Prostate gland (tissue), 2 donors: ENCODE measurements around a stretch of chr6.

GRCh38 chr6:6725176-6725613, 136.7 kb downstream of the LY86 start:
- PRO-cap, result no peak
- RAMPAGE, long total RNA, 2 experiments, result no peak in any of the 2 experiments

- PRO-cap, result no peak
- RAMPAGE, long total RNA, 2 experiments, result no peak in any of the 2 experiments
Measured at GRCh38 chr6:6751897-6752518, 163.5 kb downstream of the LY86 start.

DNA sequence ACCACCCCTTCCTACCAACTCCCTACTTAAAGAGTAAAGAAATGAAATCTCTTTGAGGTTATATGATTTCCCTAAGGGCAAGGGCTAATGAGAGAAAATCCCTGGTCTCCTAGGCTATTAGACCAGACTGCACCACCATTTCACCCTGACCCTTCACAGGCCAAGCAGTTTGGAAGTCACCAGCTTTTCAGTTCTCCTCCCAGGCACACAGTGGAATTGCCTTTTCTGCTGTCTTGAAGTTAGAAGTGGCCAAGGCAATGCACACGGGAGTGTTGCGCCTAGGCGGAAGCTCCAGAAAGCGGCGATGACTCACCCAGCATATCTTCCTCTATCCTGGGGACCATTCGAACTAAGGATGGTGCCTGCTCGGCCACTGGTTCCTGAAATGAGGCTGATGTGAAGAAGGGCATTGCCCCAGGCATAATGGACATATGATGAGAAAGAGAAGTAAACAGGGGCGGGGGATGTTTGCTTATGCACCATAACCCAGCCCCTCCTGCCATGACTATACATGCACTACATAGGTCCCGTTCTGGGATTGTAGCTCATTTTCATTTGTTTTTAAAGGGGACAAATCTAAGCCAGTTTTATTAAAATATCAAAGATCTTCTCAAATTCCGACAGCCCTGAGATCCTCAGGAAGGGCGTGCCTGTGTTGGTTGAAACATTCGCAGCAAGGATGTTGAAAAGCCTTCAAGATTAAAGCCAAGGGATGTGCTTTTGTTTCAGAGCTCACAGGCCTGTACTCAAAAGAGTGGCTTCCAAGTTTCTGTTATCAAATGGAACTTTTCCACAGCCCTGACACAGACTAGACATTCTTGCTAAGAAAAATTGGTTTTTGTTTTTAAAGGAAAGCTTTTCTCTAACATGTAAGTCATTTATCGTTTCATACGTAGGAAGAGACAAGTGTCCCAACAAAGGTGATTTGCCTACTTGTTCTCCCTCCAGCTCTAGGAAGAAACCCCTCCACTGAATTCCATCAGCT, 218.4 kb downstream of the LY86 start:
- PRO-cap, result no peak
- RAMPAGE, long total RNA, 2 experiments, result no peak in any of the 2 experiments

DNA sequence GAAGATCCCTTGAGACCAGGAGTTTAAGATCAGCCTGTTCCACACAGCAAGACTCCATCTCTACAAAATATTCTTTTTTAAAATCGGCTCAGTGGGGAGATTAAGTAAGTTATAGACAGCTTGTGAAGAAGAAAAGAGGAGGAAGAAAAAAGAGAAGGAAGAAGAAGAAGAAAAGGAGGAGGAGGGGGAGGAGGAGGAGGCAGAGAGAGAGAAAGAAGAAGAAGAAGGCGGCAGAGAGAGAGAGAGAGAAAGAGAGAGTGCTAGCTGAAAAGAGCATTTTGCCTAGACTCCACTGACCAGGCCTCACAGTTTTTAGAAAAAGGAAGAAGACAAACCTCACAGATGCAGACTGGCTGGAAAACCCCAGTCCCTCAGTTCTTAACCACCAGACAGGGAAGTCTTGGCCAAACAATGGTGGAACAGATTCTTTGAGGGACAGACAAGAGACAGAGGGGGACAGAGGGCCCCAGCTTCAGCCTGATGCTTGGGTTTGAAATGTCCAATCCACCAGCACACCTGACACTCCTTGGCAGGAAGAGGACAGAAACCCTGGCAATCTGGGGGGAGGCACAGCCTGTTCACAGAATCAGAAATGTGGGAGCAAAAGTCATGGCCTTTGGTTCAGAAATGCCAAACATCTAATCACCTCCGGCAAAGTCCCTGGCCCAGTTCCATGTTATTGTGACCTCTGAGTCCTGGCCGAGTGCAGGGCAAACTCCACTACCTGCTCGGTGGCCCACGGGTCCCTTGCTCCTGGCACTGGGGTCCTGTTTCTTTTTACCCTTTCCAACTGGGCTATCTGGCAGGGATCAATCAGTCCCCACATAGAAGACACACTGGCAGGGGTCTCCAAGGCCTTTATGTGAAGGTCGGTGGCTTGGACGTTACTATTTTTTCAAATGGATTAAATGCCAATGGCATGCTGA, 235.1 kb downstream of the LY86 start:
- PRO-cap, result no peak
- RAMPAGE, long total RNA, 2 experiments, result no peak in any of the 2 experiments

DNA sequence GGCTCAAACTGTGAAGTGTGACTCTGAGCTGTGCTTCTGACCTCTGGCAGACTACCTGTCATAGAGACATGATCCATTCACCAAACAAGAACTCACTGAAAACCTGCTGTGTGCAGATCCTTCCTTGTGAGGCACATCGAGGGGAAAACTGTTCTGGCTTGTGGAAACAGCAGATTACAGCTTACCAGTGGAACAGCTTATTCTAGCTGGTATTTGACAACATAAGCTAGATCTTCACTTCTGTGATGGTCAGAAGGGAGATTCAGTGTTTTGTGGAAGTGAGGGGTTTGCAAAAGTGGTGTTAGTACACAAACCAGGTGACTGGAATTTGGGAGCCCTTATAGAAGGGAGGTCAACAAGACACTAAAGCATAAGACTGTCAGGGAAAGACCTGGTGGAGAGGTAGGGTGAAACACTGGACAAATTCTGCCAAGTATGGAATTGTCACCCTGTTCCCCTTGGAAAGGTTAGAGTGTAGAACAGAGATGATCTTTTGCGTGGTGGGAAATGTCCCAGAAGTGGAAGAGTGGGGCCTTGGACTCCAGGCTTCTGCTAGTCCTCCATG, 17.2 kb downstream of the RREB1 start:
- PRO-cap, result no peak
- RAMPAGE, long total RNA, 2 experiments, result no peak in any of the 2 experiments

DNA sequence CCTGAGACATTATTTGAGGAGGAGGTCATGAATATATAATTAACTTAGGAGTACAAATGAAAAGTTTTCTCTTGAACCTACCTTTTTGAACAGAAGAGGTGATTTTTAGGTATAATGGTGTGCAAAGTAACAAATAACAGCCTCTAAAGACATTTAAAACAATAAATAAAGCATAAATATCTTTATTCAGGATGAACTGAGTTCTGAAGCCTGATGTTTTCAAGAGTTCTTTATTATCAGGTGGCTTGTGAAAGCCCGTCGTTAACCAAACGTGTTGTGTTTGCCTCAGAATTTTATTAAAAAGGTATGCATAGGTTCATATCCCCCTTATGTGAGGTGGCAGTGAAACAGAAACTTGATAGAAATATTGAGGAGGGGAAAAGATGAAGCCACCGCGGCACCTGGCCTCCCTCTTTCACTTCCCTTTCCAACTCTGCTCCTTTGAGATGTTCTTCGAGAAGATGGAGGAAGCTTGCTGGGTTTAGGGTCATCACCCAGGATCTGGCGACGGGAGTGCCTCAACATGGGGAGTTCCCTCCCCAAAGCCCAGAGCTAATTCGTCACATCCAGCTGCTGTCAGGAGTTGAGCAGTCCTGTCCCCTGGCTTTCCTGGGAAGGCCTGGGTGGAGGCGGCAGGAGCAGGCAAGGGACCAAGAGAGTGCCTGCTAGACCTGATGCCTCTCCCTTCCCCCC, 29.0 kb downstream of the RREB1 start:
- PRO-cap, result no peak
- RAMPAGE, long total RNA, 2 experiments, result no peak in any of the 2 experiments

- PRO-cap, result no peak
- RAMPAGE, long total RNA, 2 experiments, result no peak in any of the 2 experiments
Measured at GRCh38 chr6:7164467-7165616, 57.1 kb downstream of the RREB1 start.

DNA sequence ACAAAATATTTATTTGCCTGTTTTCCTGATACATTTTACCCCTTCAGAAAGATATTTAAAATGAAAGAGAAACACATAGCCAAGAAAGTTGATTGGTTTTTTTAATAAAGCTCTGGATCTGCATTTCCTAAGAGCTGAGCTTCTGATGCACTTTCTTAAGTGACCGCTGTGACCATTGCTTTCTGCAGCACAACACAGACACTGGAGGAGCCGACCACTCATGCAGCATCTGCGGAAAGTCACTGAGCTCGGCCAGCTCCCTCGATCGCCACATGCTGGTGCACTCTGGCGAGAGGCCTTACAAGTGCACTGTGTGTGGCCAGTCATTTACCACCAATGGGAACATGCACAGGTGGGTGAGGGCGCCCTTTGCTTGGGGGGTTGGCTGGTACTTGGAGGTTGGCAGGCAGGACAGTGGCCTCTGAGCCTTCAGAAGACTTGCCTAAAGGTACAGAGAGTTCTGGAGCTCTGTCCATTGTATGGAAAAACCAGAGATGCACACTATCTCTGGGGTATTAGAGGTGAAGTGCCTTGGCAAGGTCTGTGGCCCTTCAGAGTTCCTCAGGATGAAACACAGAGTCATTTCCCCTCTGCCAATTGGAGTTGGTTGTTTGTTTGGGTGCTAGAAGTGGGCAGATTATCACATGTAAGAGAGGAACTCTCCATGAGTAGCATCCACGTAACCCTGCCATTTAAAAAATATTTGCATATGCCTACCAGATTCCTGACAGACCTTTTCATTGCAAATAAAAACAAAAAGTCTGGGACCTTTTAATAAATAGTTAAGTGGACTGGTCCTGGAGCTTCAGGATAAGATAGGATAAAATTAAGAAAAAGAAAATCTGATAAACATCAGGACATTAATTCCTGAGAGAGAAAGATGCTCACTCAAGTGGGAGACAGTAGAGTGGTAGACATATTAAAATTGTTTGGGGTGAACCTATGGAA, 81.5 kb downstream of the RREB1 start:
- PRO-cap, result no peak
- RAMPAGE, long total RNA, 2 experiments, result no peak in any of the 2 experiments

DNA sequence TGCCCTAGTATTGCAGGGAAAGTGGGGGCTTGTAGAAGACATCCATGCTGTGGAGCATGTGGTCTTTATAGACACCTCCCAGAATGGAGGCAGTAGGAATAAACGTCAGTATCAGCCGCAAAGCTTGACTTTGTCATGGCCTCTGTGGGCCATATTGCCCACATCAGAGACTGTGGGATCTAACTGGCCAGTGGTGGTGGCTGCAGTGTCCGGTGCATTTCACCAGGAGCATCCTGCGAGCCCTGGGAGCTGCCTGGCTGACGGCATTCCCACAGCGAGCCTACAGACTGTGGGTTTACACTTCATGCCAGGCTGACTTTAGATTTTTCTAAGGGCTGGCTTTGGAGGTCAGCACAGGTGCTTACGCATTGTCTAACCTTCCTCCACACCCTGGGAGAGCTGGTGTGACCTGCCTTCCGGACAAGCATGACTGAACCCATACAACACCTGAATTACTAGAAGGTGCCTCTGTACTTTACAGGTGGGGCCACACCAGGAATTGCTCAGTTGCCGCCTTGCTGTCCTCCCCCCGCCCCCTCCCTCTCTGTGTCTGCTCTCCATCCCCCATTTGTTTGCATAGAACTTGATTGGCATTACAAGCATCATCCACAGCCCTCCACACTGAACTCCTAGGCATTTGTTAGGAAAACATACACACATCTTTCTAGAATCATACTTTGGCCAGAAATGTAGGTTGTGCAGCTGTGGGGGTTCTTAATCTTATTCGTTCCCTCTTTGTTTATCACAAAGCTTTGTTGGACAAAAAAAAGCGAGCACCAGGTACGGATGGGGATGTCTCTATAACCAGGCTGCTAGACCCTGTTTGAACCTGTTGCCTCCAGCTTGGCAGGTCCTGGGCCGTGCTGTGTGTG, 96.3 kb downstream of the RREB1 start:
- PRO-cap, result no peak
- RAMPAGE, long total RNA, 2 experiments, result no peak in any of the 2 experiments

- PRO-cap, result no peak
- RAMPAGE, long total RNA, 2 experiments, result no peak in any of the 2 experiments
Measured at GRCh38 chr6:7231499-7231776, 81.6 kb downstream of the SSR1 start.

DNA sequence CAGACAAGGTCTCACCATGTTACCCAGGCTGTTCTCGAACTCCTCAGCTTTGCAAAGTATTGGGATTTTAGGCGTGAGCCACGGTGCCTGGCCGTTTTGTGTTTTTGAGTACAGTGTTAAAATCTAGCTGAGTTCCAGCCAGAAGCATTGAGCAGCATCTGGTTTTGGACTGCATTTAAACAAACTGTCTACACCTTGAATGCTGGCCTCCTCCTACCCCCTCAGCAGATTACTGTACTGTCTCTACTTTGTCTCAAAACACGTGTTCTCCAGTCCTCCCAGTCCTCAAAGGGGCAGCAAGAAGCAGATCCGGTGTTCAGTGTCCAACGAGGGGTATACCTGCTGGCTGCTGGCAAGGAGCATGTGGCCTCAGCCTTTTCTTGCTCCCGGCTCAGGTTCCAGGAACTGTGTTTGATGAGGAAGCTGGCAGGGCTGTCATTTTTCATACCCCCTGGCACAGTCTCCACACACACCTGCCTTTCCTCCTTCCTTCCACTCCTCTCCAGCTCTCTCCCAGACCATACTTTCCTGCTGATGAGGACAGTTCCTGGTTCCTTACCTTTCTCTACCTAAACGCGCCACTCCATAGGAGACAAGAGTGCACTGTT, 77.4 kb downstream of the SSR1 start:
- PRO-cap, result no peak
- RAMPAGE, long total RNA, 2 experiments, result no peak in any of the 2 experiments

- PRO-cap, result no peak
- RAMPAGE, long total RNA, 2 experiments, result no peak in any of the 2 experiments
Measured at GRCh38 chr6:7344054-7345198, 31.4 kb upstream of the SSR1 start.

DNA sequence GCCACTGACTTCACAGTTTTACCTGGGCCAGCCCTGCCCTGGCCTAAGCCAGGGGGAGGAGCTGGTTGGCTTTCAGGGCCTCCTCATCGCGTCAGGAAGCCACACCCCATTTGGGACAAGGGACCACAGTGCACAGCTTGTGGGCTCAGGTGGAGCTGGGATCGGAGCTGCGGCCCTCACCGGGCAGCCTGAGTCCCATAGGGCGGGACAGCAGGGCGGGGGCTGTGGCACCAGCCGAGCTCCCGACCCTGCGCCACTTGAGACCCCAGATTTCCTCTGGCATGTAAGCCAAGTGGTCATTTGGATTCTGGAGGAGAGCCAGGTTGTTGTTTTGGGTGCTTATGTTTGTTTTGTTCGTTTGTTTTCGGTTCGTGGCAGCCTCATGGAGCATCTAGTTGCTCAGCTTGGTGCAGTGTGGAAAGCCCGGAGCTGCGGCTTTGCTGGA, 42.2 kb downstream of the RIOK1 start:
- PRO-cap, result no peak
- RAMPAGE, long total RNA, 2 experiments, result no peak in any of the 2 experiments

DNA sequence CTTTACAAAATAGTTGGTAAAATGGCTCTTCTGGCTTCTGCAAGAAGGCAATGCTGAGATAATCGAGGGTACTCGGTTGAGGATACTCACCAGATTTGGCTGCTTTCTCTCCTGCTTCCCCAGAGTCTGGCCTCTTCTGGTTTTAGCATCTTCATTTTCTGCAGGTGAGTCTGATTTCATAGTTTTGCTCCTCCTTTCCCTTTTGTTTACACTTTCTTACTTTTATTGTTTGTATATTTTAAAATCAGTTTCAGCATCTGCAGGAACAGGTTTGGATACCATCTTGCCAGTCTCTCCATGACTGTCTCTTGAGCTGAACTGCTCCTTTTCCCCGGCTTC, 22.0 kb upstream of the DSP start:
- PRO-cap, result no peak
- RAMPAGE, long total RNA, 2 experiments, result start-site peak on the minus strand in 1 of 2 experiments, centred at position 166 of the sequence, 11 reads per replicate

DNA sequence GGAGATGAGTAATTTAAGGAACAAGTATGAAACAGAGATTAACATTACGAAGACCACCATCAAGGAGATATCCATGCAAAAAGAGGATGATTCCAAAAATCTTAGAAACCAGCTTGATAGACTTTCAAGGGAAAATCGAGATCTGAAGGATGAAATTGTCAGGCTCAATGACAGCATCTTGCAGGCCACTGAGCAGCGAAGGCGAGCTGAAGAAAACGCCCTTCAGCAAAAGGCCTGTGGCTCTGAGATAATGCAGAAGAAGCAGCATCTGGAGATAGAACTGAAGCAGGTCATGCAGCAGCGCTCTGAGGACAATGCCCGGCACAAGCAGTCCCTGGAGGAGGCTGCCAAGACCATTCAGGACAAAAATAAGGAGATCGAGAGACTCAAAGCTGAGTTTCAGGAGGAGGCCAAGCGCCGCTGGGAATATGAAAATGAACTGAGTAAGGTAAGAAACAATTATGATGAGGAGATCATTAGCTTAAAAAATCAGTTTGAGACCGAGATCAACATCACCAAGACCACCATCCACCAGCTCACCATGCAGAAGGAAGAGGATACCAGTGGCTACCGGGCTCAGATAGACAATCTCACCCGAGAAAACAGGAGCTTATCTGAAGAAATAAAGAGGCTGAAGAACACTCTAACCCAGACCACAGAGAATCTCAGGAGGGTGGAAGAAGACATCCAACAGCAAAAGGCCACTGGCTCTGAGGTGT, 10.0 kb upstream of the SNRNP48 start:
- PRO-cap, result no peak
- RAMPAGE, long total RNA, 2 experiments, result no peak in any of the 2 experiments

- PRO-cap, result no peak
- RAMPAGE, long total RNA, 2 experiments, result no peak in any of the 2 experiments
Measured at GRCh38 chr6:7605910-7606206, 15.9 kb downstream of the SNRNP48 start.

- PRO-cap, result no peak
- RAMPAGE, long total RNA, 2 experiments, result no peak in any of the 2 experiments
Measured at GRCh38 chr6:7698163-7698717, 27.7 kb upstream of the BMP6 start.

DNA sequence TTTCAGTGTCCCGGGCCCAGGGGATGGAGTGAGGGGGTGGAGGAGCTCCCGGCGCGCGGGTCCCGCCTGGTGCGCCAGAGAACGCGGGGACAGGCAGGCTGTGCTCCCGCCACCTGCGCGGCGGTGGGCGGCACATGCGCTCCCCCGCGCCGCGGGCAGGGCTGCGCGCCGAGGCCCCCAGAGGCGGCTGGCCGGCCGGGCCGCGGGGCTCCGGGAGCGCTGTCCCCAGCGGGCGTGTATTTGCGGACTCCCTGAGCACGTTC, 1.7 kb downstream of the BMP6 start:
- PRO-cap, result no peak
- RAMPAGE, long total RNA, 2 experiments, result no peak in any of the 2 experiments

DNA sequence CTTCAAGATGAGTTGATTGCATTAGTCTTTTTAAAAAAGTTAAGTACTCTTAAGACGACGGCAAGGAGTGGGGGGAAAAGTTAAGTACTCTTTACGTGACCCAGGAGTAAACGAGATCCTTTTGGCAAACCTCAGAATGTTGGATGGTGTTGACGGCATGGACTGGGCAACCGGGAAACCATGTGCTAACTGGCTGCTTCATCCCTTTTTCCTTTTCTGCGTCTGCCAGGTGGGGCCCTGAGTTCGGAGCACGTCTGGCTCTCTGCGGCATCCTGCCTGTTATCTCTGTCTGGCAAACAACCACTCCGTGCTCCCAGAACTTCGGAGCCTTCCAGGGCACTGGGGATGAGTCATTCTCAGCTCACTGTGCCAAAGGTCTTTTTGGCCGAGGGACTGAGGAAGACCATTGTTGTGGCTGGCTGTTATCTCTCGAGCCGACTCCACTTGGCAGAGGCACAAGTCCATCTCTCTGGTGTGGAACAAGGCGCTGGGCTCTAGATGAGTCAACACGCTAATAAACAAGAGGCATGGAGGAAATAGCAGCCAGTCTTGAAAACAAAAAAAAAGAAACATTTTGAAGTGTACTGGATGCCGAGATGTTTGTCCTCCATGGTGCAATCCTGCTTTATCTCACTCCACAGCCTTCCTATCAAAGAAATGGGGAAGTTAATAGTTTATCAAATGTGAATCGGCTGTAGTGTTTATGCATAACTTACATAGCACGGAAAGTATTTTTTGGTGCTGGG, 64.5 kb upstream of the TXNDC5 start:
- PRO-cap, result no peak
- RAMPAGE, long total RNA, 2 experiments, result no peak in any of the 2 experiments

GRCh38 chr6:8157634-8158287, 55.4 kb upstream of the EEF1E1 start:
- PRO-cap, result no peak
- RAMPAGE, long total RNA, 2 experiments, result no peak in any of the 2 experiments